Cerebellum (tissue), 5 donors: Measurements from ENCODE around the gene USP50.

DNA sequence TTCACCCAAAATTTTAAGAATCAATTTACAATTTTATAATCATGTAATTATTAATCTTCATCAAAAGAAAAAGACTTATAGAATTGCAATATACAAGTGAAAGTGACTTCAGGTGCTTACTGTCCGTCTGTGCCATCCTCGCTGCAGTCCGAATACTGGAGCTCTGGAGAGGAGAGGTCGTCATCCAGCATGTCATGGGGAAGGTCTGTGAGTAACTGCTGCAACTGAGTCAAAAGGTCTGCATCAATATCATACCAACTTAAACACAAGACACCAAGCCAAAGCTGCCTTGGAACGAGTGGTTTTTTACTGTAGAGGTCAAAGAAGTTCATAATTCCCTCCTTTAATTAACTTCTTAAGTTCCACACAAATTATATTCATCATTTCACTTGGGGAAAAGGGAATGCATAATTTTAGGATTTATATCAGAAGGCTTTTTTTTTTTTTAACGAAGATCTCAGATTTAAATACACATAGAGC lies 13.0 kb downstream of the CEP152 start:
- PRO-cap, 3 experiments: no peak in any of the 3 experiments
- RAMPAGE, long total RNA: no peak

DNA sequence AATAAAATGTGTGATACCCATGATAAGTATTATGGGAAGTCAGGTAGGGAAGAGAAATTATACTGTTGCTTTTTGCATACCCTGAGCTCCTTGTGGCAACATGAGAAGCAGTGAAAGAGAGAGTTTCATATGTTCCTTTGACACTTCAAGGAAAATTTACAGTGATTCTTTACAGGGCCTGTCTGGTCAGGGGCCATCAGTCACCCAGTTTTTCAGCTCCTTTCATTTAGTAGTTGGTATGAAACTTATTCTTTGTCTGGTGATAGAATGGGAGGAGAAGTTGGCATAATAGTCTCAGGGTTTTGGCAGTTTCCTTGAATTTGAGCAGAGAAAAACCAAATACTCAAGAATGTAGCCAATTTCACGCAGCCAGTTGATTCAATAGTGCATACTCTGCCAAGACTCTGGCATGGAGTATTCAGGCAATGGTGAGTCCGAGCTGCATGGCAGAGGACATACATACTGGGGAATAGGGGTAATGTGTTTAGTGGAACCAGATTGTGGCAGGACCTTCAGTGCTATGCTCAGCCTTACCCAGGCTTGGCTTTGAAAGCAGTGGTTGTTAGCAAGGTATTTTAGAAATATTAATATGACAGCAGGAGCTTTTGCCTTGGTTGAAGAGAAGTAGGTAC lies 118.3 kb downstream of the GALK2 start:
- PRO-cap, 3 experiments: no peak in any of the 3 experiments
- RAMPAGE, long total RNA: no peak

DNA sequence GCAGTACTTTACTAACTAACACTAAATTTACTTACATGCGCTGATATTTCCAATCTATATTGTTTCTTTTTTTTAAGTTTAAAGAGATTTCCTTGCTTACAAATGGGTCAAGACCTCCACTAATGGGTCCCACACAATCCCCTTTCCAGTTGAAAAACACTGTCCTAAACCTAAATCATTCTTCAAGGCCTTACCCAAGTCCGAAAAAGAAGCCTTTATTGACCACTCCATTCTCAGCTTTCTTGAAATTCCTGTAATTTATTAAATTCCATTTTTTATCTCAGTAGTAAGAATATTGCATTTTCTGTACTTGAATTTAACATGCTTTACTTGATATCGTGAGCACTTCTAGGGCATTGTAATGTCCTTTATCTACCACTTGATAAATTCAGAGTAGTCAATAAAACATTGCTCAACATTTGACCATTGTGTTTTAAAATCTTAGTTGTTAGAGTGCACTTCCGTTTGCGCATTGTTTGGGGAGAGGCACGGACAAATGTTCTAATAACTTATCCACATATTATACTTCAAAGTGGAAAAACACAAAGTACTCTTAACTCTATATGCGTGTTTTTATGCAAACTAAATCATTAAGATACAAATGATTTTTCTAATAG lies 570 bp downstream of the FAM227B start:
- PRO-cap, 3 experiments: no peak in any of the 3 experiments
- RAMPAGE, long total RNA: no peak

DNA sequence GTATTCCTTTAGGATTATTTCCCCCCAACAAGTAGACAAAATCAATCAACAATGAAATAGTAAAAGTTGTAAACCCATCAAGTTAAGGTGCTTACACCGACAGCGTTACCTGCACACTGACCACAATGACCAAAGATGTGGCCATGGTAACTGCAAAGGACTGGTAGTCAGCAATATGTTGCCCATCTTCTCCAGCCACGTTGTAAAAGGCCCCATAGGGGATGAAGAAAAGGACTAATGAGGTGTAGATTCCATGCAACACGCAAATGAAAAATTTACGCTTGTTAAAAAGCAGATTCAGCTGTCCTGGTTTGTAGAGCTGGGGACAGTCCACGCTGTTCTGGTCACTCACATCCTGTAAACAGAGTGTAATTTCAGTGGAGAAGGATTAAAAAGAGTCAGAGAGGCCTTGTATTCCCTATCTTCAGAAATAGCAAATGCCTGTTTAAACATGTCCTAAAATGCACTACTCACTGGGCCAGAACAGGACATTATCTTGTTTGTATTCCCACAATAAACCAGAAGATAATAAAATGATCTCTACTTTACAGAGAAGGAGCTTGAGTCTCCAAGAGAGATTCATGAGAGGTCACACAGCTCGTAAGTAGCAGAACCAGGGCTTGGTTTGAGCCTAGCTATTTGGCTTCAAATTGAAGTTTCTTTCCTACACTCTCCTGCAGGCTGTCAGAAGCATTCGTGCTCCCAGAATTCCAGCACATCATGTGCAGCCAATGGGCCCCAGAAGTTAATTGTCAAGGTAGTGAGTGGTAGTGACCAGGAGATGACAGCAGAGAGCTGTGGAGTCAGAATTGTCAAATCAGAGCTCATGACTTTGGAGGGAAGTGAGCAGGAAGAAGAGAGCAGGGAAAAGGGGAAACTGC lies 242.6 kb downstream of the ATP8B4 start:
- PRO-cap, 3 experiments: no peak in any of the 3 experiments
- RAMPAGE, long total RNA: no peak

- PRO-cap, 3 experiments: no peak in any of the 3 experiments
- RAMPAGE, long total RNA: no peak
Measured at GRCh38 chr15:50234569-50235249, 30.8 kb downstream of the HDC start.

- PRO-cap, 3 experiments: no peak in any of the 3 experiments
- RAMPAGE, long total RNA: no peak
Measured at GRCh38 chr15:50351398-50352279, 3.4 kb downstream of the GABPB1 start.

DNA sequence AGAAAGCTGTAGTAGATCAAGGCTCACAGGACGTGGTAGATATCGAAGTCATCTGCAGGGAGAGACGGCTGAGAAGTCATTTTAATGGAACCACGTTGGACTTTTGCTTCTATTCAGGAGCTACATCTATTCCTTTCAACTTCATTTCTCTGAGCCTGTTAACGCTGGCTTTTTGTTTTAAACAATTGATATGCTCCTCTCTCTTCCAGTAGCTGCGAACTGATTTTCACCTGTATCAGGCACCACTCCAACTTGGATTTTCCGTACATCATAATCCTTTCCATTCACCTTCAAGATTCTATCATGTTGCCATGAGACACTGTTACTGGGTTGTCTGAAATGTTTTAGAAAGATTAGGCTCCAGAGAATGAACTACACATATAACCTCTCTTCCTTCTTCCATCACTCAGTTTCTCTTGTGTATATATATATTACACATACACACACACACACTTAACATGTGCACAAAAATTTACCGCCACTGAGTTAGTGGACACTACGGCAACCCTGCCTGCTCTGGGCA lies at the start of gene USP50:
TSS of gene USP50 (minus strand) at position 221 of the 523 bp plus-strand sequence.
- PRO-cap, 3 experiments: no peak in any of the 3 experiments
- RAMPAGE, long total RNA: no peak

GRCh38 chr15:50574394-50575153 lies 28.1 kb upstream of the USP50 start:
- PRO-cap, 3 experiments: no peak in any of the 3 experiments
- RAMPAGE, long total RNA: no peak

DNA sequence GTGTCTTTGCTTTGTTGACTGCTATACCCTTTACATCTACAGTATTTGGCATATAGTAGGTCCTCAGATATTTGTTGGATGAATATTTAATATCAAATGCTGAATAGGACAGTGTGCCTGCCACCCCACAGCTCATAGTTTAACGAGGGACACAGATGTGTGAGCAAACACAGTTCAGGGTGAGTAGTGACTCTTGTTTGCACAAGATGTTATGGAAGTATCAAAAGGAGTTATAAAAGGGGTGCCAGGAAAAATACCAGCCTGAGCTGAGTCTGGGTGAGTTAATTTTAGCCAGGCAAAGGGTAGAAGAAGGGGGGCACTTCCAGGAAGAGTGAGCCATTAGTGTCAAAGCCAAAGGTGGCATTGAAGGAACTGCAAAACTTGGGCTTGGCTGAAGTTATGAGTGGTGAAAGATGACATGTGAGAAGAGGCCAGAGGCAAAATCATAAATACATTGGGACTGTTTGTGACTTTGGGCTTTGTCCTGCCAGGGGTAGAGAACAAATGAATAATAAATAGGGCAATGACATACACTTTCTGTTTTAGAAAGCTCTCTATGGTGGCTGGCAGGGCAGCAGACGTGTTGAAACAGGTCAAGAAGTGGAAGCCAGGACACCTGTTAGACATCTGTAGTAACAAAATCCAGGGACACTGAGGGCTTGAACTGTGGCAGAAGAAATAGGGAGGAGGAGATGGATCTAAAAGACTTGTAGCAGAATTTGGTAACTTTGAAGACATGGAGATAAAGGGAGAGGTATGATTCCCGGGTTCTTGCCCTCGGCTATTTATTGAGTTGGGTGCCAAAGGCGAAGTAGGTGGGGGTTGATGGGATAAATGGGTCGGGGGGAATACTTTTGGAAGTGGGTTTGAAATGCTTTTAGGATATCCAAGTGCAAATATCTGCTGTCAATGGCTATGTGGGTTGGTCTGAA lies 2.0 kb upstream of the SPPL2A start:
- PRO-cap, 3 experiments: no peak in any of the 3 experiments
- RAMPAGE, long total RNA: no peak

GRCh38 chr15:50906785-50907310 lies 1.6 kb upstream of the AP4E1 start:
- PRO-cap, 3 experiments: no peak in any of the 3 experiments
- RAMPAGE, long total RNA: no peak

GRCh38 chr15:51097030-51098116 lies 2.7 kb upstream of the TNFAIP8L3 start:
- PRO-cap, 3 experiments: no peak in any of the 3 experiments
- RAMPAGE, long total RNA: no peak

GRCh38 chr15:51163196-51163414 lies 68.4 kb upstream of the TNFAIP8L3 start:
- PRO-cap, 3 experiments: no peak in any of the 3 experiments
- RAMPAGE, long total RNA: no peak

- PRO-cap, 3 experiments: no peak in any of the 3 experiments
- RAMPAGE, long total RNA: no peak
Measured at GRCh38 chr15:51383327-51383968, 42.0 kb downstream of the GLDN start.

GRCh38 chr15:51621589-51622261 lies 846 bp downstream of the DMXL2 start:
- PRO-cap, 3 experiments: peak in 1 of 3 experiments; most common plus-strand start chr15:51621980 (in 1); most common minus-strand start chr15:51621842 (in 1)
- RAMPAGE, long total RNA: no peak

DNA sequence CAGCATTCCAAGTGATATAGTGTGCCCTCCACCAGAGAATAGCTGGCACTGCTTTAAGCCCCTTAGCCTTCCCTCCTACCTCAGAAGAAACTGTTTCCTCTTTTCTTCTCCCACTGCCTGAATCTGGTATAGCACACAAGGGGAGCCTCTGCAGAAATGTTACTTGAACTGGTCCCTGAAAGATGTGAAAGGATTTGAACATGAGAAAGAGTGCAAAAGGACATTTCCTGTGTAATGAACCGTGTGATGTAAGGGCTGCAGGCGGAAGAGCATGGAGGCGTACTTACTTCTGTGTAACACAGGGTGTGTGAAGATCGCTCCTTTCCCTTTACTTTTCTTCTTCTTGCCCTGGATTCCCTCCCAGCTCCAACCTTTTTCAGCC lies 8.3 kb downstream of the TMOD3 start:
- PRO-cap, 3 experiments: no peak in any of the 3 experiments
- RAMPAGE, long total RNA: no peak

DNA sequence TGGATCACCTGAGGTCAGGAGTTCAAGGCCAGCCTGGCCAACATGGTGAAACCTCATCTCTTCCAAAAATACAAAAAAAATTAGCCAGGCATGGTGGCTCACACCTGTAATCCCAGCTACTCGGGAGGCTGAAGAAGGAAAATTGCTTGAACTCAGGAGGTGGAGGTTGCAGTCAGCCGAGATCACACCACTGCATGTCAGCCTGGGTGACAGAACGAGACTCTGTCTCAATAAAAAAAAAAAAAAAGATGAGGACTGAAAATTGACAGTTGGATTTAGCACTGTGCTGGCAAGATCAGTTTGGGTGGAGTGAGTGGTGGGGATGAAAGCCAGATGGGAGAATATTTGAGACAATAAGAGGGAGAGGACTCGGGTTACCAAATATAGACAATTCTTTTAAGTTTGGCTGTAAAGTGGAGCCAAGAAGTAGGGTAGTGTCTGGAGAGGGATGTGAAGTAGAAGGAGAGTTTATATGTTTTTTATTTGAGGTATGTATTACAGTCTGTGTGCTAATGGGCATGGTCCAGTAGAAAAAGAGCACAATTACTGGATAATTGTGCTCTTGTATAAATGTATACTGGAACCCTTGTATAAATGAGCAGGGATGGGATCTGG lies 20.4 kb downstream of the TMOD3 start:
- PRO-cap, 3 experiments: no peak in any of the 3 experiments
- RAMPAGE, long total RNA: no peak

- PRO-cap, 3 experiments: no peak in any of the 3 experiments
- RAMPAGE, long total RNA: no peak
Measured at GRCh38 chr15:51866500-51867077, 37.1 kb downstream of the TMOD3 start.

DNA sequence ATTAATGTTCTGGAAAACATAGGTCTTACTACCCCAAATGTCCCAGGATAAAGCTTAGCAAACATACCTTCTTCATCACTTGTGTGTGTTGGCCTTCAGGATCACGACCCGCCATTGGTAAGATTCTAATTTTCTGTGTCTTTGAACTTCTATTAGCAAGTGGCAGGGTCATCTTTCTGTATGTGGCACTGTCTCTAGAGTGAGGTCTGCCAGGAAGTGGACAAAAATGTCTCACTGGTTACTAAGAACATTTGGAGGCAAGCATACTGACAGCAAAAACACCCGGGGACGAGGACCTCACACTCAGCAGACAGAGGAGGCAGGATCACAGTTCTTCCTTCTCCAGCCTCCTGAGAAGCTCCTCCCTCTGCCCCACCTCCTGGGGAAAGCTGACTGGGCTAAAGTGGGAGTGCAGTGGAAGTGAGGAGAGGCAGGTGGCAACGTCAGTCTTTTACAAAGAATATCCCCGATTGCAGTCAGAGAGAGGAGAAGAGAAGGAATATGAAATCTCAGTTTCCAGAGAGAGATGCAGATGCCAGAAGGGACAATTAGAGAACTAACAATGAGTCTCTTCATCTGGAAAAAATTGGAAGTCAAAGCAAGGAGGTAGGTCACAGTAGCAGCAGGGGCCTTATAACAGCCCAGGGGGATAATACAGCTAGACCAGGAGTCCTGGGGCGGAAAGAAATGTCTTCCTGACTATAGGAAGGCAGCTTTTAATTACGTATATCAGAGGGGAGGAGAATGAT lies 47.4 kb downstream of the LEO1 start:
- PRO-cap, 3 experiments: no peak in any of the 3 experiments
- RAMPAGE, long total RNA: no peak

GRCh38 chr15:52134444-52135201 lies 22.0 kb upstream of the BCL2L10 start:
- PRO-cap, 3 experiments: no peak in any of the 3 experiments
- RAMPAGE, long total RNA: no peak

GRCh38 chr15:52139473-52140145 lies 27.0 kb upstream of the BCL2L10 start:
- PRO-cap, 3 experiments: no peak in any of the 3 experiments
- RAMPAGE, long total RNA: no peak